Melanocyte of skin (primary cell): ENCODE results near the gene ALDH3A1.

GRCh38 chr17:19338516-19339284, 23.8 kb downstream of the B9D1 start:
- CAGE, long polyA plus RNA, 2 experiments: no peak in any of the 2 experiments

DNA sequence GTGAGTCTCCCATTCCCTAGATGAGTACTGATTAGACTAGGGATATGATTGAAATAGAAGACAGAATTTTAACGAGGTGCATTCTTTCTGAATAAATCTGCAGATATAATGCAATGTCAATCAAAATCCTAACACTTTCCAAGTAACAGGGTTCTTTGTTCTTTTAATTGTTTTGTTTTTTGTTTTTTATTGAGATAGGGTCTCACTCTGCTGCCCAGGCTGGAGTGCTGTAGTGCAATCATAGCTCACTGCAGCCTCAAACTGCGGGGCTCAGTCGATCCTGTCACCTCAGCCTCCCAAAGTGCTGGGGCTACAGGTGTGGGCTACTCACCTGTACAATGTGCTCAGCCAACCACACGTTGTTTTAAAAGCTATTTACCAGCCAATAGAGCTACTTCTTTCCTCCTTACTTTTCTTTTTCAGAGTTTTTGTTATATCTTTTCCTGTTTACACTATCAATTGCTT, 2.5 kb upstream of the SLC47A1 start:
- CAGE, long polyA plus RNA, 2 experiments: no peak in any of the 2 experiments

DNA sequence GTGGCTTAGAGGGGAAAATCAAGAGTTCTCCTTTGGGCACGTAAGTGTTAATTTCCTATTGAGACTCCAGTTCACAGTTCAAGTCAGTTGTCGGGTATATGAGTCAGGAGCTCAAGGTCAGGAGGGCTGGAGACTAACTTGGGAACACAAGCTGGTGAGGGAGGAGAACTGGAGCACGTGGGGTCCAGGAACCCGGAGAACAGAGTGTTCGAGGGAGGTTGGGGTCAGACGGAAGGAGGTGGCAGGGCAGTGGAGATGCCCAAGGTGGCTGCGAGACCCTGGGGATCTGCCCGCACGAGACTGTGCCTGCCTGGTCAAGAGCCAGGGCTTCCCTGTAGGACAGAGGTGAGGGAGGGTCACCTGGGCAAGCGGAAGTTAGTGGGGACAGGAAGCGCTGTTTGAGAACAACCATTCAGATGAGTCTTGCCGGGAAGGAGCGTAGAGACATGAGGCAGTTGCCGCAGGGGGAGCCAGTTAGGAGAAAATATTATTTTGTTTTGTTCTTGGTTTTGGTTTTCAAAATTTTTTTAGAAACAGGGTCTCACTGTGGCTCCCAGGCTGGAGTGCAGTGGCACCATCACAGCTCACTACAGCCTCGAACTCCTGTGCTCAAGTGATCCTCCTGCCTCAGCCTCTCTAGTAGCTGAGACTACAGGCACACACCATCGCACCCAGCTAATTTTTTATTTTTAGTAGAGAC, 11.9 kb downstream of the ALDH3A1 start:
- CAGE, long polyA plus RNA, 2 experiments: no peak in any of the 2 experiments

- CAGE, long polyA plus RNA, 2 experiments: no peak in any of the 2 experiments
Observed at GRCh38 chr17:19747848-19748926, at the start of gene ALDH3A1. TSS of gene ALDH3A1 (minus strand) at chr17:19748298.

DNA sequence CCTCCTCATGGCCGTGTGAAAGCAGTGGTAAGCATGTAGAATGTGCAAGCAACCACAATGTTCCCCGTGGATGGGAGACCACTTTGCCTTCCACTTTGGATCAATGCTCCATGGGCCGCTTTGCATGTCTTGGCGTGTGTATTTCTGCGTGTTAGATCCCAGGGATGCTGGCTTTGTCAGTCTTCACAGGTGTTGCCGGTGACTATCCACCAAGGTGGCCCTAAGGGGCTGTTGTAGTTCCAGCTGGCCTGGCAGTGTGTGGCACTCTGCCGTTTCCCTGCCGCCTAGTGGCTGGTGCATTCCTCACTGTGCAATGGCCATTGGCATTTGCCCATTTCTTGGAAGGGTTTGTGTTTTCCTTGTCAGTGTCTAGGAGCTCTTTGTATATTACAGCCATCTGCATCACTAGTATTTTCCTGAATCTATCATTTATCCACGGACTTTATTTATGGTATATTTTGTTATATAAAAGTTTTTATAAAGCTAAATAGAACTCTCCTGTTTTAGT, 5.7 kb upstream of the ALDH3A1 start:
- CAGE, long polyA plus RNA, 2 experiments: no peak in any of the 2 experiments

DNA sequence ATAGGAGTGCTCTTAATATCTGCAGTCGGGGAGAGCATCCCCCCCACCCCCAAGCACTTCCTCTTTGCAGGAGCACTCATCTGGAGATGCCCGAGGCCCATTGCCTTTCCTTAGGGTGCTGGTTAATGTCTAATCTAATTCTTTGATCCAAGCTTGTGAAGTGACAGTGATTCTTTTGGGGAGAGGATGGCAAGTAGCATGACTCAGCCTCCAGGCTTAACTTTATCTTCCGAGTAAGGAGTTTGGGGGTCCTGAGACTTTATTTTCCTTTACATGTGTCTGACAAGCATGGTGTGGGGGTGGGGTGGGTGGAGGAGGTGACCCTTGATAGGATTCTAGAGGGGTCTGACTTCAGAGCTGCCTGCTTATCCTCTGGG, 207.1 kb downstream of the SPECC1 start:
- CAGE, long polyA plus RNA, 2 experiments: no peak in any of the 2 experiments

GRCh38 chr17:20531979-20532519, 47.5 kb upstream of the CDRT15L2 start:
- CAGE, long polyA plus RNA, 2 experiments: no peak in any of the 2 experiments

DNA sequence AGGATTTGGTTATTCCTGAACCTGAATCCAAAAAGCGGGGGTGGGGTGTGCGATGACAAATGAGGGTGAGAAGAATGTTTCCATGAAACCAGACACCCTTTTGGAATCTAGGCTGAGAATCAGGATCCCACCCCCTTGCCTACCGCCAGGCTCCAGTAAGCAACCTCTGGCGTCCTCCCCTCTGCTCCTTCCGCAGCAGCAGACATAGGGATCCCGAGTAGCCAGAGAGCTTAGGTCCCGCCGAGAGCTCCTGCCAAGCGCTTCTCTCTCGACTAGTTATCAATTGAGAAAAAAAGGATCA, 191.1 kb downstream of the USP22 start:
- CAGE, long polyA plus RNA, 2 experiments: no peak in any of the 2 experiments

DNA sequence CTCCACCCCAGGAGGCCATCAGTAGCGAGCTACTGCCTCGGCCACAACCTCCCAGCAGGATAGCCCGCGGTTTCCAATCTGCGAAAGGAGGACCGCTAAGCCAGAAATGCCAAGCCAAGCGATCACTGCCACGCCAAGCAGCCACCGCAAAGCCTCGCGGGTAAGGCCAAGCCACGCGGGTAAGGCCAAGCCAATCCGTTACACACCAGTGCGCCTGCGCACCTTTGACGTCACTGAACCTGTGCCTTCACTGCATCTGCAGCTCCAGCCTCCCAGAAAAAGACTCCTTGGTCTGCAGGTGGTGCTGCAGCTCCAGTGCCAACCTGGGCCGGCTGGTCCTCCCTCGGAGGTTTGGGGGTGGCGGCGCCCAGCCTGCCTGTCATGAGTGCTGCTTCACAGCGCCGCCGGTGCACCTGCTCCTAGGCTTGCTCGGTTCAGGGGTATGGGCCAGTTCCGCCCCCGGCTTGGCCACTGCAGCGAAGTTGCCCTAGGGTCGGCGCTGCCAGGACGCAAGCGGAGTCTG, 146.7 kb downstream of the USP22 start:
- CAGE, long polyA plus RNA, 2 experiments: no peak in any of the 2 experiments

DNA sequence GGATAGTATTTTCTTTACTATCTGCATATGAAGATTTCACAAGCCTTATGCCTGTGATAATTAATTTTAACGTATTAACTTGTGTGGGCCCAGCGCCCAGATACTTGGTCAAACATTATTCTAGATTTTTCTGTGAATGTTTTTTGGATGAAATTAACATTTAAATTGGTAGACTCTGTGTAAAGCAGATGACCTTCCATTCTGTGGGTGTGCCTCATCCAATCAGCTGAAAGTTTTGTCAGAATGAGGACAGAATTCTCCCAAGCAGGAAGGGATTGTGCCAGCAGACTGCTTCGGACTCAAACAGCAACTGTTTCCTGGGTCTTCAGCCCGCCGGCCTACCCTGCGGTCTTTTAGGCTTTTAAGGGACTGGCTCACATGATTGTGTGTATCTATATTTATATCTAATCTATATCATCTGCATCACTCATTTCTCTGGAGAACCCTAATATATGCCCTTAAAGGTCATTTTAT, 115.3 kb downstream of the USP22 start:
- CAGE, long polyA plus RNA, 2 experiments: no peak in any of the 2 experiments

GRCh38 chr17:20979416-20980009, 63.3 kb downstream of the USP22 start:
- CAGE, long polyA plus RNA, 2 experiments: no peak in any of the 2 experiments

- CAGE, long polyA plus RNA, 2 experiments: no peak in any of the 2 experiments
Observed at GRCh38 chr17:21016315-21016895, 26.4 kb downstream of the USP22 start.

GRCh38 chr17:21018701-21019604, 23.9 kb downstream of the USP22 start:
- CAGE, long polyA plus RNA, 2 experiments: no peak in any of the 2 experiments

DNA sequence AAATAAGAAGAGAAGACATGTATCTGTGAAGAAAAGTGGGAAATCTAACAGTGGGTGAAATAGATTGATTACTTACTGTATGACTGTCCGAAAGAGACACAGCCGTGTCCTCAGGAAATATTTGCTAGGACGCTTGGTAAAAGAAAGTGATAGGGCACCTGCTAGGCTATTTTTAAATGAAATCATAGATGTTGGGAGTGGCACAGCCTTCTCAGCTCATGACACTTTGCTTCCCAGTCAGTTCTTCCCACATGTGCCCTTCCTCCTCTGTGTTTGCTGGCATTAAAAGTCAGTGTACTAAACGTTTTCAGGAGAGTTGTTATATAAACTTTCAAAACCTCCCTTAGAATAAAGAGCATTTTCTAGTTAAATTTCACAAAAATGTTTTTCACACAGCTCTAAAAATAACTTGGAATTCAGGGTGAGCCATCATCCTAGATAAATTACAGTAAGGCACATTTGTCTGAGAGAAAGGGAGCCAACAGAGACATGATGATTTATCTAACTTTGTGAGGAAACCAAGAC, 34.9 kb downstream of the DHRS7B start:
- CAGE, long polyA plus RNA, 2 experiments: no peak in any of the 2 experiments

- CAGE, long polyA plus RNA, 2 experiments: no peak in any of the 2 experiments
Observed at GRCh38 chr17:21206493-21207234, 7.3 kb downstream of the TMEM11 start.

DNA sequence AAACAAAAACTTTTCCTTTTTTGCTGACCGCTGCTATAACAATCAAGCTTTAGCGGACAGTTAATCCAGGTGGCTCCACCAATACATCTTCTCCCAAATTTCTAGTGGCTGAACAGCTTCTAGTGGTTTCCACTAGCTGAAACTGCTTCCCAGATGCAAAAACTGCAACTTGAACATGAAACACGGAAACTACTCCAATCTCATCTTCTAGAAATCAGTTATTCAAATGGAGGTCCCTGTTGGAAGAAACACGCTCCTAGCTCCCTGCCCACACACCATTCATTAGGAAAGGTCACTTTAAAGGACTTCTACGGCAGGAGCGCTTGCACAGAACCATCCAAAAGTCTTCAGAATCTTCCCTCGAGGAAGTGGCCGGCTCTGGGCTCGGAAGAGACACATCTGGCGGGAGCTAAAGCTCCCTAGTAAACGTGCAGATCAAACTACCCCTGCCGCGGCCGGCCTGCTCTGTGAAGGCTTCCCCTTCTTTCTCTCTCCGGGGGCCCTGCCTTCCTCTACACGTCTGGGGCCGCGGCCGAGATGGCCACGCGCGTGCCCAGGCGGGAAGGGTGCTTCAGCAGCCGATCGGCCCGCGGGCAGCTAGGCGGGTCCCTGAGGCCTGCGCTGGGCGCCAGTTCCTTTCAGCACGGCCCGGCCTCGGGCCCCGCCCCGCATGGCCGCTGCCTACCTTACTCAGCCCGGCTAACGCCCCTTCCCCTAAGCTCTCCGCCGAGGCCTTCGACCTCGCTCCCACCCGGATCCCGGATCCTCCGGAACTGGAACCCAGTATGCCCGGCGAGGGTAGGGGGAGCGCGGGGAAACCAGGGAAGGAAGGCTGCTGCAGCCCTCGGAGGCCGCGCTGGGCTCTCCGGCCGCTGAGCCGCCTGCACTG, 540 bp downstream of the TMEM11 start:
- CAGE, long polyA plus RNA, 2 experiments: no peak in any of the 2 experiments

GRCh38 chr17:21282017-21282407, 2.5 kb upstream of the MAP2K3 start:
- CAGE, long polyA plus RNA, 2 experiments: no peak in any of the 2 experiments

DNA sequence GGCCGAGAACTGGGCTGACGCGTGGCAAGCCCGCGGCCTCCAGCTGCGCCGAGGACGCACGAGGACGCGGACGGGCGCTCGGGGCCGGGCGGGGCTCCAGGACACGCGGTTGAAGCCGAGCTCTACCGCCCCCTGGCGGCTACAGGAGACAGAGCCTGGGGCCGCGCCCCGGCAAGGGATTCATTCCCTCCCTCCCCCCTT, 78.7 kb downstream of the KCNJ18 start:
- CAGE, long polyA plus RNA, 2 experiments: no peak in any of the 2 experiments

DNA sequence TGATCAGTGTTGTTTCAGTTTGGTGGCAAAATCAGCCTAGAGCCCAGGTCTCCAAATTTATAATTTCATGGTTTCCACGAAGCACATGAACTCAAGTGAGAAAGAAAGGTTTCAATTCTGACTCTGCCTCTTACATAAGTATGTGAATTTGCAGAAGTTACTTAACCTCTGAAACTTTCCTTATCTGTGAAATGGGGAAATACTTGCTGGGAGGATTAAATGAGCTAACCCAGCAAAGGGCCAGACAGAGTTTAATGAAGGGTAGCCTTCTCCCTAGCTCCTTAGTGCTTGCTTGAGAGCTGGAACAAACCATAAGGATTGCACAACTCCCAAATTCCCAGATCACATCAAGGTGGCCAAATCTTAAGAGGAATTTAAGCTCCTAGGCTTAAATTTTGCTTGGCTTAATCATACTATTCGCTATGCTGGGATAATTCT, 11.9 kb upstream of the WSB1 start:
- CAGE, long polyA plus RNA, 2 experiments: no peak in any of the 2 experiments

- CAGE, long polyA plus RNA, 2 experiments: no peak in any of the 2 experiments
Observed at GRCh38 chr17:27302995-27303901, 9.3 kb downstream of the WSB1 start.